Mammary microvascular endothelial cell (primary cell): ENCODE data around the genes PPP1R35 and TSC22D4.

DNA sequence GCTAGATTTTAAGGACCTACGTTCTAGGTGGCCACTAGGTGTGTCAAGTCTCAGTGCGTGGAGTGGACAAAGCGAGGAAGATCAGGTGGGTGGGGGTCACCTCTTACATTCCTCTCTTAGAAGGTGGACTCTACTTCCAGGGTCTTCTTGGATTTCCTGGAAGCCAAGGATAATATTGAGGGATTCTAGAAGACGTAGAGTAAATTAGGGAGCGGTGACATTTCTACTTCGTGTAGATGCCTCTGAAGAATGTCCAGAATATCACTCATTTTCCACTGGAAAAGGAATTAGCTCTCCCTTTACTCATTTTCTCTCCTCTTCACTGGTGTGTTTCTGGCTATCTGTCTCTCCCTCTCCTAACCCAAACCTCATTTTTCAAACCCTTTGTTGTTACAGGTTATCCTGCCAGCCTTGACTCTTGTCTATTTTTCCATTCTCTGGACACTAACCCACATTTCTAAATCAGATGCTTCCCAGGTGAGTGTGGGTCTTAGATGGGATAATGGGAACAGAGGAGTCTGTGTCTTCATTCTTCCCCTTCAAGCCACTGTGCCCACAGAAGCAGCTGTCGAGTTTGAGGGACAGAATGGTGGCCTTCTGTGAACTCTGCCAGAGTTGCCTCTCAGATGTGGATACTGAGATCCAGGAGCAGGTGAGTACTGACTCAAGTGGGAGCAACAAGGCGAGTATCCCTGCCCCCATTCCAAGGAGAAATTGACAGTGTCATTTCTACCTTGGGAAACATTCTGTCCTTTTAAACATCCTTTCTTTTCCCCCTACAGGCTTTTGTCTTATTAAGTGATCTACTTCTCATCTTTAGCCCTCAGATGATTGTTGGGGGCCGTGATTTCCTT, 18.1 kb upstream of the PVRIG start:
- RAMPAGE, long total RNA: no peak

- RAMPAGE, long total RNA: no peak
Measured at GRCh38 chr7:100338044-100338580, 19.8 kb upstream of the PILRB start.

DNA sequence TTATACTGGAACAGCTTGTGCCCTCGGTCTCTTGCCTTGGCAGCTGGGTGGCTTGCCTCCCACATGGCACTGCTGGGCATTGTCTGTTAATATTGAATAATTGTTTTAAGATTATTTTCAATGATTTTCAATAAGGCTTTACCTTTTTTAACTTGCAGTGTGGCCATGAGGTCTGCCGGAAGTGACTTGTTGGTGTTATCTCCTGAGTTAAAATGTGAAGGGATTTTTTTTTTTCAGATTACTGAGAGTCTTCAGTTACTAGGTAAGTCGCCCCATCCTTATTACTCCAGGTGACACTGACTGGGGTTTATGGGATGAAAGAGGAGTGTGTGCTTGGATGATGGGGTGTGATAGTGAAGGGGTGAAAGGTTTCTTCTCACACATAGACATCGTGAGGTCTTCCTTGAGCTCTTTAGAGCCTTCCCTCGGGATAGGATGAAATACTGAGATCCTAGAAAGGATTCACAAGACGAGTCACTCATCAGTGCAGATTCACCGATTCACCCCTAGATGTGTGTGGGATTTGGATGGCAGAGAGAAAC, 12.1 kb upstream of the PILRB start:
- RAMPAGE, long total RNA: no peak

- RAMPAGE, long total RNA: no peak
Measured at GRCh38 chr7:100352722-100353395, 5.1 kb upstream of the PILRB start.

- RAMPAGE, long total RNA: no peak
Measured at GRCh38 chr7:100353537-100354254, 4.2 kb upstream of the PILRB start.

DNA sequence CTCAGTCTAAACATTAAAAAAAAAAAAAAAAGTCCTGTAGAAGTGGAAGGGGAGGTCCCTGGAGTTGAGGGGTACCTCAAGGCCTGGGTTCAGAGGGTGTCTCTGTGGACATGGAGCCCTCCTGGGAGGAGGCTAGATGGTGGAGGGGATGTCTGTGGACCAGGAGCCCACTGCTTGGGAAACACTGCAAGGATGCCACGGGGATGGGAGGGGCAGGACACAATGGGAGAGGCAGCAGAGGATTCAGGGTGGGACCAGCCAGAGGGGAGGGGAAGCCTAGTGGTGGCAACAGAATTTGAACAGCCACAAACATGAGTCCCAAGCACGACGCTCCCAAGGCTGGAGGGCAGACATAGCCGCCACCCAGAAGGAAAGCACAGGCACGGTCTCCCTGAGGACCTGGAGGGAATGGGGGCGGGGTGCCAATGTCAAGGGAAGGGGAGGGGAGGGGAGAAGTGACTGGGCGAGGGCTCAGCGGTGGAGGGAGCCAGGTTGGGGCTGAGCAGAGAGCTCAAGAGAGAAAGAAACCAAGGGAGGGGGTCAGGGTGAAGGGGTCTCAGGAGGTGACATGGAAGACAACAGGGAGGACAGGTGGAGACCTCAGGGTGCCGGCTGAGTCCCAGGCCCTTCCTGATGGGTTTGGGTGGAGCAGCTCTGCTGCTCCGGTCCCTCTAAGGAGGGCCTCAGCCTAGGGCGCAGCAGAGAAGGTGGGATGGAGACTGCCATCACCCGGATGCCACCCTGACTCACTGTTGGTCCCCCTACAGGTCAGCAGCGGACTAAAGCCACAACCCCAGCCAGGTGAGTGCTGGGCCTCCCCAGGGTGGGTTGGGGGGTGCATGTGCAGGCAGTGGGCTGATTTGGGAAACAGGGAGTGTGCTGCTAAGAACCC, 24.1 kb downstream of the PILRA start:
- RAMPAGE, long total RNA: no peak

- RAMPAGE, long total RNA: start-site peak on the minus strand at chr7:100436444-100436510, 50 and 25 reads in 2 replicates
Measured at GRCh38 chr7:100436279-100436839, at the start of gene PPP1R35. Gene PPP1R35 (minus strand): TSS chr7:100436497.

GRCh38 chr7:100444308-100445148, 8.2 kb upstream of the PPP1R35 start:
- RAMPAGE, long total RNA: no peak

- RAMPAGE, long total RNA: no peak
Measured at GRCh38 chr7:100476018-100476662, 2.9 kb downstream of the TSC22D4 start.

GRCh38 chr7:100478661-100479718, at the start of gene TSC22D4:
Gene TSC22D4 (minus strand): TSS chr7:100479214.
- RAMPAGE, long total RNA: start-site peak on the minus strand at chr7:100479148-100479225, 794 and 193 reads in 2 replicates

DNA sequence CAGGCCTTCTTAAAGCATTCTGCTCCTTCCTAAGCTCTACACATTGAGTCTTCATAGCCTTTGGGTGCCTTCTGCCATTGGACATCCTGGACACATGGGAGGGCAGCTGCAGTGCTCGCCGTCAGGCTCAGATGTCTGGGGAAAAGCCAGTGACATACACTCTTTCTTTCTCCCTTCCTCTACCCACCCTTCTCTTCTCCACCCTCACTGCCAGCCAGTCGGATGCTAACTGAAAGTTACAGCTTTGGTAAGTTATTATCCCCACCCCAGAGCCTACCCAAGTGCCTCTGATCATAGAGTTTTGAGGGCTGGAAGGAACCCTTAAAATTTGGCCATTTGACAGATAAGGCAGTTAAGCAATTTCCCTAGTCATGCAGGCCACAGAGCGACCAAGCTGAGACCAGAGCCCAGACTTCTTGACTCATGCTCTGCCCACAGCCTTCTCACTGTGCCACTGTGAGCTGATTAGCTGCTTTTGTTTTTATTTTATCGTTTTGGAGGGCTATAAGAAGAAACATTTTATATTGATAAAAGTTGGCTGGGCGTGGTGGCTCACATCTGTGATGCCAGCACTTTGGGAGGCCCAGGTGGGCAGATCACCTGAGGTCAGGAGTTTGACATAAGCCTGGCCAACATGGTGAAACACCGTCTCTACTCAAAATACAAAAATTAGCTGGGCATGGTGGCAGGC, 17.2 kb downstream of the SAP25 start:
- RAMPAGE, long total RNA: no peak

DNA sequence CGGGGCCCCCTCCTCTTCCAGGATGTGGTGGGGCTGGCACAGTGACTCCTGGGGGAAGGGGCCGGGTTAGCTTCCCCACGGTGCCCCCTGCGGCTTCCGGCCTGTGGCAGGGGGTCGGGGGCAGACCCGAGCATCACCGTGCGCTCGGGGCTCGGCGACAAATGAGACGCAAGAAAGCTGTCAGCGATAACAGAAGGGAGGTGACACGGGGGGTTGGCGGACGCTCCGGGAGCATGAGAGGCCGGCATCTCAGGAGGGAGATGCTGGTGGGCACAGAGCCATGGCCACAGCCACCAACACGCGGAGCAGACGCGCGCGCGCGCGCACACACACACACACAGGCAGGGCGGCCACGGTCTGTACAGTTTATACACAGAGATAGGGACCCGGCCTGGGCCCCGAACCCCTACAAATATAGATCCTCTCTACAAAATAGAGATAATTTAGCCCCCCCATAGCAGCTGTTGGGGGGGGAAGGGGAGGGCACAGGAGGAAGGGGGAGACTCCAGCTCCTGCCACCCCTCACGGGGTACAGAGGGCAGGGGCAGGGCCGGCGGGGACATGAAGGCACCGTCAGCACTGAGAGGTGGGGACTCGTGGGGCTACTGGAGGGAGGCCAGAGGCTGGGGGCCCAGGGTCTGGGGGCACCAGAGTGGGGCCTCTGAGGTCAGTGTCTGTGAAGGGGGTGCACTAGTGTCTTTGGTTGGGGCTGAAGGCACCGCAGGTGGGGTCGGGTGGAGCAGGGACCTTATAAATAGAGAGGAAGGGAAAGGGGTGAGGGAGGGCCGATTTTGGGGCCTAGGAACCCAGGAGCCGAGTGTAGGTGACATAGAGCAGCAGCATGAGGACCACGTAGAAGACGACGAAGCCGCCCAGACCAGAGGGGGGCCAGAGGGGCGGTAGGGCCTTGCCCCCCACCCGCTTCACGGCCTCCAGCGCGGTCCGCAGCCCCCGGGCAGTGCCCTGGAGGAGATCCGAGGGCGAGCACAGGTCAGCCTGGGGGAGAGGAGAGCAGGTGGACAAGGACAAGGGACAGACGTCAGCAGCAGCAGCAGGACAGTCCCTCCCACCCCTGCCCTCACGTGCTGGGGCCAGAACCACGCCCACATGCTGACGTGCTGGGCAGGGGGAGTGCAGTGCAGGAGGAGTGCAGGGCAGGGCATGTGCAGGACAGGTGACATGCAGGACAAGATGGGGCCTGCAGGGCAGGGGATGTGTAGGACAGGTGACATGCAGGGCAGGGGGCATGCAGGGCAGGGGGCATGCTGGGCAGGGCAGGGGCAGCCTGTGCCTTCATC, 1.1 kb upstream of the SAP25 start:
- RAMPAGE, long total RNA: no peak

DNA sequence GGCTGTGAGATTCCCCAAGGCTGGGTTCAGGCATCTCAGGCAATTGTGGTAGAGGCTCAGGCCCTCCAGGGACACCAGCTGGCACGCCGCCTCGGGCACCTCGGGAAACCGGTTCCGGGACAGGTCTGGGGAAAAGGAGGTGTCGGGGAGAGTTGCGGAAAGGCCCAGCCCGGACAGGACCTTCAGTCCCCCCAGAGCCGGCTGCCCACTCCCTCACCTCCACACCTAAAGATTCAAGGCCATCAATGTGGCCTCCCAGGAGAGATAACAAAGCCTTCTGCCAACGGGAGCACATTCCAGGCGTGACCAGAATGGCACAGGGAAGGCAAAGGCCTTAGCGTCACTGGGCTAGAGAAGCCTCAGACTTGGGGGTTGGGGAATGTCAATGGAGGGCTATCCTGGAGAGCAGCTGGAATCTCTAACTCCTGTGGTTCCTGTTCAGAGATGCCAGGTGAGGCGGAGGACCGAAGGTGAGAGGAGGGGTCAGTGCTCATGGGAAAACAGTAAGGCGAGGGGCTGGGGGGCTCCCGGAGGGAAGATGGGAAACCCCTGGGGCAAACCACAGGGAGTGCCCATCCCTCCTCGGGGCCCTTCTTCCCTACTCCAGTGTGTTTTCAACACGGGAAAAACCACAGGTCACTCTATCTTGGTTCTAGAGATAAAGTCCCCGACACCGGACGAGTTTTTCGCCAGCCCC, 3.4 kb downstream of the LRCH4 start:
- RAMPAGE, long total RNA: no peak

- RAMPAGE, long total RNA: no peak
Measured at GRCh38 chr7:100640917-100641456, 365 bp downstream of the TFR2 start.

DNA sequence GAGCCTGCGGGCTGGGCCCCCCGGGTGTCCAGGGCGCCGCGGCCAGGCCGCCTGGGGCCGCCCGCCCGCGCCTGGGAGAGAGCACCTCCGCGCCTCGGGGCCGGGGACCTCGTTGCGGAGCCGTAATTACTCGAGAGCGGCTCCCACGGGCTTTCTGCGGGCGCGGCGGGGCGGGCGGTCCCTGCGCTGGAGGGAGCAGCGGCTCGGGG, 1.5 kb downstream of the GNB2 start:
- RAMPAGE, long total RNA: no peak

GRCh38 chr7:100677681-100678066, 4.1 kb downstream of the GNB2 start:
- RAMPAGE, long total RNA: no peak

GRCh38 chr7:100686547-100686988, 7.5 kb downstream of the GIGYF1 start:
- RAMPAGE, long total RNA: no peak

DNA sequence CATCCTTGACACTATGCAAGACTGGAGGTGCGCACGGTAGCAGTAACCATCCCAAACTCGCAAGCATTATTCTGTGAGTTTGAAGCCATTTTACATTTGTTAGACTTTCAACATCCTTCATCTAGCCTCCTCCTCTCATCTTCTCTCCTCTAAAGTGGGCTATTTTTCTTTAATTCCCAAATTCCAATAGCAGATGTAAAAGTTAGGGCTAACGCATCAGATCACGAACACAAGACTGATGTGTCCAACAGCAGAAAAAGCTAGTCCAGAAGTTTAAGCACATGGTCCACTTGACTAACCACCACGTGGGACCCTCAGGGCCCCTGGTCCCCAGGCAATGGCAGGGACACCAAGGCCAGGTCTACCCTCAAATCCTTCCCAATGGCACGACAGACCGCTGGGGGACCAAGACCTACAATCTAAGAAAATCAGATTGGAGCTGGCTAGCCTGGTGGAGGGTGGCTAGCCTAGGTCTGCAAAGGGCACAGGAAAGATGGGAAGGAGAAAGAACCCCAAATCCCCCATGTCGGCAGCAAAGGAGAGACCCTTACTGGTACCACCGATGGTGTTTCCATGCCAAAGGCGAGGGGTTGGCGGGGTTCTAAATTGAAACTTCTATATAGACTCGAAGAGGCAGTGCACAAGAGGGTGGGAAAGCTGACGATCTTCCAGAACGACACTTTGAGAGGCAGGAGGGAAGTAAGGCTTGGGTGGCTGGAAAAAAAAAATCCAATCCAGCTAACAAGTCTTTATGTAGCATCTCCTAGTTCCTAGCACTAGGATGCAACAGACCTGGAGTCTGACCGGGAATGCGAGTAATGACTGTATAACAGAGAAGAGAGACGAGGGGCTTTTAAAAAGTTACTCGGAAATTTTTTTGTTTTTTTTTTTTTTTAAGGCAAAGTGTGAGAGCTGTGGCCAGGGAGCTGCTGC, 1.4 kb downstream of the GIGYF1 start:
- RAMPAGE, long total RNA: no peak

- RAMPAGE, long total RNA: no peak
Measured at GRCh38 chr7:100819399-100820143, 7.8 kb downstream of the EPHB4 start.

GRCh38 chr7:100929504-100929939, 19.8 kb upstream of the MUC3A start:
- RAMPAGE, long total RNA: no peak